Vermiform appendix (tissue), 1 donor: Measurements from ENCODE around the genes APOB and PFN4.

DNA sequence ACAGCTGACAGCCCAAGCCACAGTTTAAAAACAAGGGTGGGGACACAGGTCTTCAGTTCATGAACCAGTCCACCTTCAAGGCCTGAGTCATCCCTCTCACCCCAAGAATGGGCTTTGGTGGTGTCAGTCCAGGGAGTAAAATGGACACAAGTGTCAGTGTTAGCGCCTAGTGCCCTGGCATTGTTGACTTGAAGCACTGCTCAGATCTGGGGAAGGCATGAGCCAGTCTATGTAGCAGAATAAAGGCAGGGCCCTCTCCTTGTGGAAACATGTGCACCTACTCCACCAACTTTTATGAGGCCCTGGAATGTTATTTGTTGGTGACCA, 47.5 kb downstream of the APOB start:
- PRO-cap = no peak

DNA sequence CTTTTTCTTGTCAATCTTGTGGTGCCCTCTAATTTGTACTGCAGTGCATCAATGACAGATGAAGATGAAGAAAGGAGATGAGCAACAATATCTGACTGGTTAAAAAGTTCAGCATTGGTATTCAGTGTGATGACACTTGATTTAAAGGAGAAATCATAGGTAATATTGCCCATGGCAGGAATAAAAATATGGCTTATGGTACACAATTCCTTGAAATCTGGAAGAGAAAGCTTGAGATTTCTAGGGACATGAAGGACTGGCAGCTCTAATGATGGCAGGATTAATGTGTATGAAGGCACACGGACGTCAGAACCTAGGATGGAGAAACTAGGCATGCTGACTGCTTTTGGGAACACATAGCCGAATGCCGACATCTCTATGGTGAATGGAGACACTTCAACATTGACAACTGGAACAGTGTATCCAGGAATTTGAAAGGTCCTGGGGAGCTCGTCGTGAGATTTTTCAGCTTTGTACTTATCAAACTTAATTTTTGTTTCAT, 37.1 kb downstream of the APOB start:
- PRO-cap = no peak

- PRO-cap = no peak
Measured at GRCh38 chr2:21037675-21038348, 6.1 kb downstream of the APOB start.

- PRO-cap = no peak
Measured at GRCh38 chr2:21043495-21044501, at the start of gene APOB. TSS of gene APOB (minus strand) at chr2:21044073.

GRCh38 chr2:21279294-21279894, 155.6 kb downstream of the TDRD15 start:
- PRO-cap = no peak

GRCh38 chr2:22037328-22037773, 913.6 kb downstream of the TDRD15 start:
- PRO-cap = no peak

DNA sequence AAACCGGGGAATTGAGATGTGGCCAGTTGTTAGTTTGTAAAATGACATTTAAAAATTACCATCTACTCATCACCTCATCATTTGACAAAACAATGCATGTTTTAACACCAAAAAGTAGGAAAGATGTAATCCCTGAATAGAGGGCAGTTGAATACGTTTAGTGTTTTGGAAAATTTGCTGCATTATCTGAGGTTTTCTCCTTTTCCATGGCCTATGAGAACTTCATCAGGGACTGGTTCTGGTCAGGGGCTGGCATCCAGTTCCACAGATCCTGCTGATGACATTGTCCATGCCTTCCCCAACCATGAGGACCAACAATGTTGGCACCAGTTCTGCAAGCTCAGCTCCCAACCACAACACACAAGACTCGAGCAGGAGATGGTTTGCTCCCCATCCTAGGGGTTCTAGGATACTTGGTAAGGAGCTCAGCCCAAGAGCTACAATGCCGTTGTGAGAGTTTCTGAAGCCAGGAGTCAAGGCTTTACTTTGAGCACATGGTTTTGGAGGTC, 20.4 kb downstream of the KLHL29 start:
- PRO-cap = no peak

DNA sequence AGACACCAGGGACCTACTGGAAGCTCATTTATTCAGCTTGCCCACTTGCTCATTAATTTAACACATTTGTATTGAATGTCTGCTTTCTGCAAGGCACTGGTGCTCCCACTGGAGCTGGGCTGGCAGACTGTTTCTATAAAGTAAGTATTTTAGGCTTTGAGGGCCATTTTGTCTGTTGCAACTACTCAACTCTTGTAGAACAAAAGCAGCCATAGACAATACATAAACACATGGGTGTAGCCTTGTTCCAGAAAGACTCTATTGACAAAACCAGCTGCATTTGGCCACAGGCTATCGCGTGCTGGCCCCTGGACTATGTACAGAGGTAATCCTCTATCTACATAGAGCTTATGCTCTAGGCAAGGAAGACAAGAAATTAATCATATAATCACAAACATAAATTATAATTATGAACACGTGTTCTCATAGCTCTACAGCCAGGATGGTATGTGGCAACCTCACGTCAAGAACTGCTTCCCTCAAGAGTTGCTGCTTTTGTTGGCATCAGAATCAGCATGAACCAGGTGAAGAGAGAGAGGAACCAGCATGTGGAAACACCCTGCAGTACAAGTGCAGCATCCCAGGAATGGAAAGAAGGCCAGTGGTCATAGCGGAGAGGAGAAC, 73.3 kb downstream of the KLHL29 start:
- PRO-cap = no peak

GRCh38 chr2:23480990-23481575, 96.1 kb downstream of the KLHL29 start:
- PRO-cap = no peak

- PRO-cap = no peak
Measured at GRCh38 chr2:23590873-23591905, 206.2 kb downstream of the KLHL29 start.

GRCh38 chr2:23691290-23691874, 235.5 kb downstream of the ATAD2B start:
- PRO-cap = no peak

DNA sequence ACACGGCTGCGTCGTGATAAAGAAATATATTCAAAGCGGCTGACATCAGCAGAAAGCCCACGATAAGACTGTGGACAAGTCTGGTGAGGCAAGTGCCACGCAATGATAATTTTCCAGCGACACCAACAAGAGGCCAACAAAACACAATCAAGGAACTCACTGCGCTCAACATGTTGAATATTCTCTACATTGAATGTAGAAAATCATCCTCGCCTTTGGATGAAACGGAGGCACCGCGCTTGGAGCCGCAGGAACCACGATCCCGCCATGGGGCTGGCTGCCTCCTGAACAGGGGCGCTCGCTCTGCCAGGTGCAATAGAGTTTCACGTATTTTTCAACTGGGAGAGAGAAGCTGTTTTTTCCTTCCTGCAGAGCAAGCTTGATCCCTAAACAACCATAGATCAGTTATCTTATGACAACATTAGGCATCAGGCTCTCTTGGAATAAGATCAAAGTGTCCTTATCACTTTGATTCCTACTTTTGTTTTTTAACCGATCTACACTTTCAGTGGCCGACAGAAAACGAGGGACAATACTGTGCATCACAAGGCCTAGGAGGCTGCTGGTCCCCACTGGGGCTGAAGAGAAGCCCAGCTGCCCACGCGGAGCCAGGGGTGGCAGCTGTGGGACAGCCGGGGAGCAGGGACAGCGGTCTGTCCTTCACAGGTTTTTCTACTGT, 220.2 kb downstream of the ATAD2B start:
- PRO-cap = no peak

- PRO-cap = no peak
Measured at GRCh38 chr2:23757505-23758382, 169.2 kb downstream of the ATAD2B start.

GRCh38 chr2:23887782-23888028, 39.2 kb downstream of the ATAD2B start:
- PRO-cap = no peak

DNA sequence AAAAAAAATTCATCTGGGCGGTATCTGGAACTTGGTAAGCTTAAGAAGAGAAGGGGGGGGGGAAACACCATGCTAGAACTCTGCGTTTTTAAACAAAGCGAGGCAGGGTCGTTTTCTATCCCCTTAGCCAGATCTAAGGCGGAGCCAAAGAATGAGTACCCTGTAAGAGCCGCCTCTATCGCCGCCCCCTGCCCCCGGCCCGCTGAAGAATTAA, 566 bp upstream of the ATAD2B start:
- PRO-cap = unidirectional peak, minus-strand start at position 90 of the sequence

DNA sequence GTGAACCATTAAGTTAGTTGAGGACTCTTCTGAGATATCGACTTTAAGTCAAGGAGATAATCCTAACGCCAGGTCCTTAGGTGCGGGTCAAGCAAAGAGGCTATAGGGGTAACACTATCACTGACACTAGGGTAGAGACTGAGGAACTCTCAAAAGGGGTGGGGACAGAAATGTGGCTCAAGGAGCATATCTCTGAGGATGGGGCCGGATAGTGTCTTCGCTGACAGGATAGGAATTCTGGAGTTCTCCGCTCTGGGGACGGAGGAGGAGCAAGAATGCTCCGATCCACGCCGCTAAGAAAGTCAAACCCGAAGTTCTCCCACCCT, 311 bp downstream of the SF3B6 start:
- PRO-cap = no peak

GRCh38 chr2:24123097-24123583, at the start of gene PFN4:
TSS of gene PFN4 (minus strand) at chr2:24123334.
- PRO-cap = bidirectional peak, plus-strand start at chr2:24123469, minus-strand start at chr2:24123334

- PRO-cap = no peak
Measured at GRCh38 chr2:24282842-24283373, 77.4 kb downstream of the ITSN2 start.

DNA sequence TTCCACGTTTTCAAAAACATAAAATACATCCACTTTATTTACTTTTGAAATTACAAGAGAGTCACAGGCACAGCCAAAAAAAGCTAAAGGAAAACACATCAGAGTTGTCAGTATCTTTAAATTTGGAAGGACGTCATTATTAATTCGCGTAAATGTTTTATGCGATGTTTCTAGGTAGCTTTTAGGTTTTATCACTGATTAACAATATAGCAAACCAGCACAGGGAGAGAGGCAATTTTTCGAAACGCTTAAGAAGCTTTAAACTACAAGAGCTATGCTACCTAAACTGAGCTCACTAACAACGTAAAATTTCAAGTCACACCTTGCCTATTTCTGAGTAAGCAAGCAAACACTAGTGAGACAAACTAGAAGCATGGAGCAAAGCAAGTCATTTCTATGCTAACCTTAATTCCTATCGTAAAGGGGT, 1.3 kb downstream of the ITSN2 start:
- PRO-cap = no peak

- PRO-cap = no peak
Measured at GRCh38 chr2:24461546-24462178, 29.4 kb upstream of the NCOA1 start.